Zone of skin (tissue), 1 donor: ENCODE data around the gene DTNA.

DNA sequence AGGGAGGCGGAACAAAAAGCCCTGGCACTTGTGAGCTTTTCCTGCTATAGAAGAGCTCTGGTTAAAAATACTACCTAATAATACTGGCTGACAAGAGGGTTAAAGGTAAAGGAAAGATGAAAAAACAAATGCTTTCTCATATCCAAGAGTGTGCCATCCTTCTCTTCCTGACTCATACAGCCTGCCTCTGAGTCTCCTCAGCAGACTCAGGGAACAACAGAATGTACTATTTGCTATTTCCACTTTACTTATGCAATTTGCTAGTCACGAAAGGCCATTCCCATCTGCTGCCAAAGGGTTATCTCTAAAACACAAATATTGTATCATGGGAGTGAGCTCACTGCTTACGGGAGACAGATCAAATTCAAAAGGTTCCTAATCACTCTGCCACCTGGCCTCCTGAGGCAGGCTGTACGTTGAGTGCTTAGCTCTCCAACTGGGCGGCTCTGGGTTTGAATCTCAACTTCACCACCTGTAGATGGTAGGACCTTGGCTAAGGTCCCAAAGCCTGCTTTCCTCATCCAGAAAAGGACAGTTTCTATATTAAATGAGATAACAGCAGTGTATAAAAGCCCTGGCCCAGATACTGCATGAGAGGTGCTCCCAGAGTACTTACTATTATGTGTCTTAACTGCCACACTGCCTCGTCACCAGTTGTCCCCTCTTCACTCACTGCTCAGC lies 91.9 kb downstream of the GAREM1 start:
- RRBS, result no CpG with 5 or more reads among the region's 6 CpGs

- RRBS, result no CpG with 5 or more reads among the region's 2 CpGs
Measured at GRCh38 chr18:32384147-32384402, 86.6 kb downstream of the GAREM1 start.

GRCh38 chr18:32469190-32469646 lies 1.5 kb downstream of the GAREM1 start:
- RRBS, result no CpG with 5 or more reads among the region's 8 CpGs

DNA sequence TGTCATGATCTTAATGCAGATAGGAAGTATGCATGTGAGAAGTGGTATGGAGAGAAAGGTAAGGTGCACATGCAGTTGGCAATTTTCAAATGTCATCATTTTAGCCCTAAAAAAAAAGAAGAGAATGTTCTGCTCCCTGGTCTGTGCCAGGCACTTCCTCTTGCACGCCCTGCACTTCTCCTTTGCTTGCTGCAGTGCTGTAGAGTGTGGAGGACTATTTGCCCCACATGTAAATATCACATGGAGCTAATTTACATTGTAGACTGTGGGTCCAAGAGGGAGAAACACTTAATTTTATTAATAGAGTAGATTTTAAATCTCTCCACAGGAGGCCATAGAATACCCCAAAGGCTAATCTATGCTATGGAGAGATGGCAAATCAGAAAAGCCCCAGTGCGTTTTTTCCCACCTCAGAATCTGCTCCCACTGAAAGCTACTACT lies 137.0 kb upstream of the KLHL14 start:
- RRBS, result no CpG with 5 or more reads among the region's 2 CpGs

DNA sequence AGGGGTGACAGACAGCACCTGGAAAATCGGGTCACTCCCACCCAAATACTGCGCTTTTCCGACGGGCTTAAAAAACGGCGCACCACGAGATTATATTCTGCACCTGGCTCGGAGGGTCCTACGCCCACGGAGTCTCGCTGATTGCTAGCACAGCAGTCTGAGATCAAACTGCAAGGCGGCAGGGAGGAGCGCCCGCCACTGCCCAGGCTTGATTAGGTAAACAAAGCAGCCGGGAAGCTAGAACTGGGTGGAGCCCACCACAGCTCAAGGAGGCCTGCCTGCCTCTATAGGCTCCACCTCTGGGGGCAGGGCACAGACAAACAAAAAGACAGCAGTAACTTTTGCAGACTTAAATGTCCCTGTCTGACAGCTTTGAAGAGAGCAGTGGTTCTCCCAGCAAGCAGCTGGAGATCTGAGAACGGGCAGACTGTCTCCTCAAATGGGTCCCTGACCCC lies 106.7 kb upstream of the NOL4 start:
- RRBS, result no CpG with 5 or more reads among the region's 16 CpGs

- RRBS, result 9% methylated on average over 3 of the region's 12 CpGs
Measured at GRCh38 chr18:34494387-34494718, 215.7 kb upstream of the DTNA start.

DNA sequence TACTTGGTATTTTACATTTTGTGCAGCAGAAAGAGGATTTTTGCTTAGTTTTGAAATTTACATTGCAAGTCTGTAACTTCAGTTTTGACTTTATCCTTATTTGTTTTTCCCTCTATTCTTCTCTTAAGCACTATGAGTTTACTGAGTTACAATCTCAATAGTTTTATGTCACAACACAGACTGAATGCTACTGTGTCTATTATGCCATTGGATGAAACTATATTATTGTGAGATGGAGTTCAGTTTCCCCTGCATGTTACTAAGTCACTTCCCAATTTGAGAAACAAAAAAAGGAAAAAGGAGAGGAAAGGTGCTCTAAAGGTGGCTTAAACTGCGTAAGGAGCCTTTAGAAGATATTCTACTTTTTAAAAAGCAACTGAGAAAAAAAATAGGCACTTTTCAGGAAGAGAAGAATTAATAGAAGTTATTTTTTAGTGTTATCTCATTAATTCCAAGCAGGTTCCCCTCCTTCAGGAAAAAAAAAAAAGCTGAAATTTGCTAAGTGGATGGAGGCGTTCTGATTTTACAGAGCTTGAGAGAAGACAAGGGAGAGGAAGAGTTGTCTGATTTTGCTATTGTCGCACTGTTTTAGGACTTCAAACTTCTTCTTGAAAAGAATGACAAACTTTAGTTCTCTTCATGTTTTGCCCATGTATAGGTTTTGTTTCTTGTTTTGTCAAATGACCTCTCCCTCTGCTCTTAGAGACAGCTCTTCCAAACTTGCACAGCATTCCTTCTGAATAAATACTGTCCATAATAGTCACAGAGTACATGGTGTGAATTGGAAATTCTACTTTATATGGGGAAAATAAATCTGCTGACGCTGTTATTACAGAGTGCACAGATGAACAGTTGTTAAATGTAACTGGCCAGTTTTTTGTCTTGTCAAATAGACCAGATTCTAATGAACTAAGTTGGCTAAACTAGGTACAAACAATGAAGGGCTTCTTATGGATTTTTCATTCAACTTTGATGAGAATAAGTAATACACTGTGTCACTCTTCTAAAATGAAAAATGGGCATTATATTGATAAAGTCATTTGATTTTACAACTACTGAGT lies 116.1 kb upstream of the DTNA start:
- RRBS, result no CpG with 5 or more reads among the region's 4 CpGs

- RRBS, result no CpG with 5 or more reads among the region's 1 CpG
Measured at GRCh38 chr18:34710147-34710410, at the start of gene DTNA. DTNA (plus strand) TSS chr18:34710298.

- RRBS, result 2% methylated on average over 18 of the region's 54 CpGs
Measured at GRCh38 chr18:34977214-34977907, 63.9 kb upstream of the MAPRE2 start.

GRCh38 chr18:35028625-35028869 lies 12.7 kb upstream of the MAPRE2 start:
- RRBS, result no CpG with 5 or more reads among the region's 2 CpGs

- RRBS, result no CpG with 5 or more reads among the region's 10 CpGs
Measured at GRCh38 chr18:35042373-35043559, 1.6 kb downstream of the MAPRE2 start.

GRCh38 chr18:35083223-35083813 lies 42.1 kb downstream of the MAPRE2 start:
- RRBS, result no CpG with 5 or more reads among the region's 5 CpGs

GRCh38 chr18:35243403-35244115 lies 2.7 kb downstream of the ZNF397 start:
- RRBS, result no CpG with 5 or more reads among the region's 4 CpGs

DNA sequence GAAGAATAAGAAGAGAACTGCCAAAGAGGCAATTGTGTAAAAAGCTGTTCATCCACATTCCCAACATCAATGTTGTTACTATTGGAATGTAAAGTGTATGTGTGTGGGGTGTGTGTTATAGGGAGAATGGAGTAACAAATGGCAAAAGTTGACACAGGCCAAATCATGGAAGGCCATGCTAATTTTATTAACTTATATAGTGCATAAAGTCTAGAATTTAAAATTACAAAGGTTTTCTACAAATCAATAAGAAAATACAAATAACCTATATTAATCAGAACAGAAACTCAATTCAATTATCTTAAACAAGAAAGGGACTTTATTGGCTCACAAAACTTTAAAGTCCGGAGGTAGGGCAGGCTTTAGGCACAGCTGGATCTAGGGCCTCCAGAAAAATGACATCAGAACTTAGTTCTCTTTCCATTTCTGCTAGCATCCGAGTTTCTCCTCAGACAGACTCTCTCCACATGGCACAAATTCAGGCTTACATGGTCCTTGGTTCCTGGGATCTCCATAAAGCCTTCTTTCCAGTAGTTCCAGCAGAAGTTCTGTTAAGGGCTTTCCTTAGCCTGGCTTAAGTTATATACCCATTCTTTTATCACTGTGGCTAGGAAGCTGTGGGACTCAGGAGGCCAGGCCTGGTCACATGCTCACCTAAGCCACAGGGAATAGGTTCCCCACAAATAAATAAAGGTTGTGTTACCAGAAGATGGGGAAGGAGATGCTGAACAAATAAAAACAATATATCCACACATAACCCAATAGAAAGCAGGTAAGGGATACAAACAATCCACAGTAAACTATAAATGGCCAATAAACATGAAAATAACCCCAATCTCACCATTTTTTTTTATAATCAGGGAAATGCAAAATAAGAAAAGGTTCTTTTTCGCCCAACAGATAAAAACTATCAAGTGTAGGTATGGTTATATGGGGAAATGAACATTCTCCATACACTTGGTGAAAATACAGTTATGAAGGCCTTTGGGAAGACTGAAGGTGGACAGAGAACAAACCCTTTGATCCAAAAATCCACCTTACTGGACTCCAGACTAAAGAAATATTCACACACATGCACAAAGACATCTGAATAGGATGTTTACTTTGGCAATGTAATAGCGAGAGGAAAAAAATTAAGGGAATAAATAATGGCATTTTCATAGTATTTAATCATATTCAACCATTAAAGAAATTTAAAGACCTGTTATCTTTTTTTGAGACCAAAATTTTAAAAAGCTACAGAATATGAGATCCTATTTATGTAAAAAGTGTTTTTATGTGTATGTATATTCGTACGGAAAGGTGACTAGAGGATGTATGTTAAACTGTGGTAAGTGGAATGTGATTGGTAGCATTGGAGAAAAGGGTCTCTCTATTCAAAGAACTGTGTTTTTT lies 11.7 kb downstream of the ZNF24 start:
- RRBS, result no CpG with 5 or more reads among the region's 6 CpGs

GRCh38 chr18:35340163-35341436 lies 3.6 kb downstream of the ZNF24 start:
- RRBS, result no CpG with 5 or more reads among the region's 16 CpGs

DNA sequence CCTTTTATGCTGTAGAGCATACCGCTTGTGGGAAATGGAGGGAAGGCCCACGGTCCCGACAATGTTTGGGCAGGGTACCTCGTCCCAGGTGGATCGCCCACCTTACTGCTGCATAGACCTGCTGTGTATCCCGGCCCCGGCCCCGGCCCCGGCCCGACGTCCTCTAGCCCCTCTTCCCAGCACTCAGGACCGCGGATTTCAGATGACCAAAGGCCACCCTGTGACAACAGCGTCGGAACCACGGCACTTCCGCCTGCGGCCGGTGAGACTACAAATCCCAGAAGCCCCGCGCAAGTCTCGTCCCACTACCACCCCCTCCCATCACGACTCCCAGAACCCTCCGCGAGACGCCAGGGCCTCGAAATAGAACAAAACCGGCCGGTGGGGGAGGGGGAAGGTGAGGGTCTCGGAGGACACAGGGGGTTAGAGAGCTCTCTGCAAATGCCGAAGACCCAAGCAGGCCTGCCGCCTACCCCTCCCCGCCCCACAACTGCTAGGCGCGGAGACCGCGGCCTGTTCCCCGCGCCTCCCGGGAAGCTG lies 428 bp downstream of the ZNF24 start:
- RRBS, result under 1% methylated on average over 16 of the region's 40 CpGs

DNA sequence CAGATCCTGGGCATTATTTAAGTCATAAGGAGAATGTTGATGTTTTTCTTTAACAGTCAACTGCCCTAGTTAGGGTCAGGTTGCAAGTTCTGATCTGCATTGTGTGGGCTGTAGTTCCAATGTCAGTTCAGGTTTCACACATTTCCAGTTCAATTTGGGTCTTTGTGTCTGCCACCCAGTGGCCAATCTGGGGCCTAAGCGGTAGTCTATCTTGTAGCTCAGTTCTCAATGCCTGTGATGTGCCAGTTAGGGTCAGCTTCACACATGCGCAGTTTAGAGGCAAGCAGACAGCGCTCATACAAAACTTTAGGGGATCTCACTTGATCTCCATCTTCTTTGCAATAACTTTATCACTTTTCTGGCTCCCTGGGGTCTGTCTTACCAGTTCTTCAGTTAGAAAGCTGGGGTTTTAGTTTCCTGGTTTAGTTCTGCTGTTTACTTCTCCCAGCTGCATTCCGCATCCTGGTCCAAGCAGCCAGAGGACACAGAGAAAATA lies 10.9 kb upstream of the ZNF24 start:
- RRBS, result no CpG with 5 or more reads among the region's 4 CpGs

- RRBS, result no CpG with 5 or more reads among the region's 2 CpGs
Measured at GRCh38 chr18:35387185-35387552, 10.0 kb upstream of the ZNF396 start.

- RRBS, result no CpG with 5 or more reads among the region's 9 CpGs
Measured at GRCh38 chr18:35456300-35456891, 41.4 kb downstream of the INO80C start.

- RRBS, result no CpG with 5 or more reads among the region's 1 CpG
Measured at GRCh38 chr18:35477422-35477921, 20.3 kb downstream of the INO80C start.